Left ventricle myocardium (tissue), 1 donor: ENCODE results near the genes GTPBP6 and P2RY8.

GRCh38 chrX:226346-227044 is 54.7 kb upstream of the PLCXD1 start:
- PRO-cap, result no peak

- PRO-cap, result no peak
Observed at GRCh38 chrX:262515-263040, 18.6 kb upstream of the PLCXD1 start.

GRCh38 chrX:264815-265381 is 16.3 kb upstream of the PLCXD1 start:
- PRO-cap, result no peak

DNA sequence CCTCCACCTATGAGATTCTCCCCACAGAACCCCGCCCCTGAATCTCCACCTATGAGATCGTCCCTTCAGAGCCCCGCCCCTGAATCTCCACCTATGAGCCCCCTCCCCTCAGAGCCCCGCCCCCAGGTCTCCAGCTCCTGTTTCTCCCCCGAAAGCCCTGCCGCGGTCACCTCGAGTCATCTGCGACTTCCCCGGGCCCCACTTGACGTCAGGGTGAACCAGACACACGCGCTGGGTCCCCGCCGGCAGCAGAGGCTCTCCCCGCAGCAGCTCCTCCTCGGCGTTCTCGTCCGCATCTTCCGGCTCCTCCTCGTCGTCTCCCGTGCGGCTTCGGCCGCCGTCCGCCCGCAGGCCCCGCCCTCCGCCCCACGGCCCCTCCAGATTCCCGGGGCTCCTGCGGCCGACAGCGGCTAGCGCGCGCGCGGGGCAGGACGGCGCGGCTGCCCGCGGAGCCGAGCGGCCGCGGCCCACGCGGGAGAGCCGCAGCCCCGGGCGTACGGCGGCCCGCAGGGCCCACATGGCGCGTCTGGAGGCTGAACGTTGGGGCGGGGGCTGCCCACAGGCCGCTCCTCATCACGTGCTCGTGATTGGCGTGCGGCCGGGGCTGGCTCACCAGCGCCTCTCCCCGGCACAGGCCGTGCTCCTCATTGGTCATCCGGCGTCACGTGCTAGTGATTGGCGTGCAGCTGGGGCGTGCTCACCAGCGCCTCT is at the start of gene GTPBP6:
Gene GTPBP6, minus strand, starts transcription at position 528 of the 711 bp plus-strand sequence.
- PRO-cap, result bidirectional peak, plus-strand start at position 125 of the sequence, minus-strand start outside the sequence; bidirectional peak, plus-strand start at position 403 of the sequence, minus-strand start at position 298 of the sequence; bidirectional peak, plus-strand start outside the sequence, minus-strand start at position 528 of the sequence

DNA sequence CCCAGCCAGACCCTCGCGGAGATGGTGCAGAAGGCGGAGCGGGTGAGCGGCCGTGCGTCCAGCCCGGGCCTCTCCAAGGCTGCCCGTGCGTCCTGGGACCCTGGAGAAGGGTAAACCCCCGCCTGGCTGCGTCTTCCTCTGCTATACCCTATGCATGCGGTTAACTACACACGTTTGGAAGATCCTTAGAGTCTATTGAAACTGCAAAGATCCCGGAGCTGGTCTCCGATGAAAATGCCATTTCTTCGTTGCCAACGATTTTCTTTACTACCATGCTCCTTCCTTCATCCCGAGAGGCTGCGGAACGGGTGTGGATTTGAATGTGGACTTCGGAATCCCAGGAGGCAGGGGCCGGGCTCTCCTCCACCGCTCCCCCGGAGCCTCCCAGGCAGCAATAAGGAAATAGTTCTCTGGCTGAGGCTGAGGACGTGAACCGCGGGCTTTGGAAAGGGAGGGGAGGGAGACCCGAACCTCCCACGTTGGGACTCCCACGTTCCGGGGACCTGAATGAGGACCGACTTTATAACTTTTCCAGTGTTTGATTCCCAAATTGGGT is 14.3 kb downstream of the SHOX start:
- PRO-cap, result no peak

GRCh38 chrX:670446-670885 is 39.9 kb downstream of the SHOX start:
- PRO-cap, result no peak

- PRO-cap, result no peak
Observed at GRCh38 chrX:1390558-1391235, 1.2 kb downstream of the SLC25A6 start.

GRCh38 chrX:1395613-1396789 is 4.1 kb upstream of the SLC25A6 start:
- PRO-cap, result no peak

- PRO-cap, result no peak
Observed at GRCh38 chrX:1401670-1402244, 9.8 kb upstream of the SLC25A6 start.

GRCh38 chrX:1405240-1405892 is 13.5 kb upstream of the SLC25A6 start:
- PRO-cap, result no peak

DNA sequence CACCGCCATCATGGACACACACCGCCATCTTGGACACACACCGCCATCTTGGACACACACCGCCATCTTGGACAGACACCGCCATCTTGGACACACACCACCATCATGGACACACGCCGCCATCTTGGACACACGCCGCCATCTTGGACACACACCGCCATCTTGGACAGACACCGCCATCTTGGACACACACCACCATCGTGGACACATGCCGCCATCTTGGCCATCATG is 9.5 kb downstream of the ASMTL start:
- PRO-cap, result no peak

- PRO-cap, result unidirectional peak, plus-strand start at chrX:1463110
Observed at GRCh38 chrX:1462355-1463646, 10.1 kb upstream of the ASMTL start.

- PRO-cap, result no peak
Observed at GRCh38 chrX:1471567-1472324, 19.0 kb upstream of the ASMTL start.

DNA sequence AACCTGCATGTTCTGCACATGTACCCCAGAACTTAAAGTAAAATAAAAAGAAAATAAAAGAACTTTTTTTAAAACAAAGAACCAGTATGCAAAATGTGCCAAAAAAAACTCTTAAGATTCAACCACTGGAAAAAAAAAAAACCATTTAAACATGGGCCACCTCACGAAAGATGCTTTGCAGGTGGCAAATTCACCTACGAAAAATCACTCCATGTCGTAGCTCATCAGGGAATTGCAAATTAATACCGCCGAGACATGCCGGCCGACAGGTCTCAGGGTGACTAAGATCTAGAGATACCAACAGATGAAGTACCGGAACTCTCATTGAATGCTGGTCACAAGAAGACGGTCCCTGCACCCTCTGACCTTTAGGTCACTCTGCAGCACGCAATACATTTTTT is 28.1 kb upstream of the ASMTL start:
- PRO-cap, result no peak

- PRO-cap, result bidirectional peak, plus-strand start at chrX:1486895, minus-strand start at chrX:1486672; unidirectional peak, minus-strand start at chrX:1487094
Observed at GRCh38 chrX:1486529-1487245, 34.0 kb upstream of the ASMTL start.

DNA sequence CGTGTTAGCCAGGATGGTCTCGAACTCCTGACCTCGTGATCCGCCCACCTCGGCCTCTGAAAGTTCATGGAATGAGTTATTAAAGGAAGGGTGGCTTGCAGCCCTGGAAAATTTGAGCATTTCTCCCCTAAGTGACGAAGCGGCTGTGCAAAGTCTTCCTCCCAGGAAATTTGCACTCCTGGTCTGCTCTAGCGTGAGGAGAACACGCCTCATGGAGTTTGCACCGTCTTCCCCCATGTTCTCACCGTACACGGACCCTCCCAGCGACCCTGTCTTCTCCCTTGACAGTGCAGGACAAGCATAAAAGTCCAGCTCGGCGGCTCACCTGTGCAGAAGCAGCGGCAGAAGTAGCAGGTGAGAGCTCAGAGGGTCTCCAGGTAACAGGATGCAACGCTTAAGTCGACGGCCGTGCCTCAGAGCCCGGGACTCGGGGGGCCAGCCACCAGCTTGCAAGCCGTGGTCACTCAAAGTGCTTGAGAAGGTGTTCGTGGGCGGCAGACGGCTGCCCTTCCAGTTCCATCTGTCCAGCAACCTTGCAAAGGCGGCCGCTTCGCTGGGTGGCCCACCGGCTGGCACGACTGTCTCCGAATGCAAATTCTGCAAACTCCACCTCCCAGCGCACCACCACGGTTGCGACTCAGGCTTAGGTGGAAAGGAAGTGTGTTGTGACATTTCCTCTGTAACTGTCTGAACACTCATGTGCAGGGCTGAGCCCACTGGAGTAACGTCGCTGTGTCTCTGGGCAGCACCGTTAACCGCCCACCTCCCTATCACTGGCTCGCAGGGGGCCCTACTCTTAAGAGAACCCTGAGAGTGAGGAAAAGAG is at the start of gene P2RY8:
Gene P2RY8, minus strand, starts transcription at position 590 of the 826 bp plus-strand sequence.
- PRO-cap, result bidirectional peak, plus-strand start at position 661 of the sequence, minus-strand start at position 590 of the sequence

DNA sequence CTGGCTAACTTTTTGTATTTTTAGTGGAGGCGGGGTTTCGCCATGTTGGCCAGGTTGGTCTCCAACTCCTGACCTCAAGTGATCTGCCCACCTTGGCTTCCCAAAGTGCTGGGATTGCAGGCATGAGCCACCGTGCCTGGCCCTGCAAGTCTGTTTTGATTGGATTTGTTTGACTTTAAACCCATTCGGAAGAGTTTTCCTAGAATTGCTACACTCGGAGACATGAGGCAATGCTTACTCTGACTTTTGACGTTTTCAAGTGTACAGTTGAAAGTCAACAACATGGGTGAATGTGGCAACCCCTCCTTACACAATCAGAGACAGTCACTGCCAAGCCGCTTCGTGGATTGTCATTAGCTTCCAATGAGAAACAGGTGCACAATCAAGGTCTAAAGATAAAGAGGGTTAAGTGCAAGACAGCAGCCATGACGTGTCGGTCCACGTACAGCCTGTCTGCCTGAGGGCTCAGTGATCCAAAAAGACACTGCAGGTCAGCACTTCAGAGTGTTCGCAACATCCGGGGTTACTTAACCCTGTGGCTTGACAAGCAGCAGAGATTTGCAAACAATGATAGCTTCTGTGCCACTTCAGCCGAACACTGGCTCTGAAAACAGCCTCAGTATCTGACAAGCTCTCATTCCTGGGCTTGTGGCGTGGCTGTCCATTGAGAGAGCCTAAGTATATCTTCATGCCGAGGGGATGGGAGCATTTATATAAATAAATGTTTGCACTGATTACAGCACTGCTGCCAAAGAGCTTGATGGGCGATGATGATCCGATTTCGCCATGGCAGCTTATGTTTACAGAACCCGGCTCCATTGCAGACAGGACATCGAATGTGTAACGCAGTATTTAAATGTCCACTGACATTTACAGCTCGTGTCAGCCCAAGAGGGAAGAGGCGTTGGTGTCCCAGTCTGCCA is 180.1 kb downstream of the DHRSX start:
- PRO-cap, result bidirectional peak, plus-strand start at position 585 of the sequence, minus-strand start at position 263 of the sequence

GRCh38 chrX:2401827-2402483 is 98.8 kb downstream of the DHRSX start:
- PRO-cap, result no peak

GRCh38 chrX:2426150-2426970 is 74.4 kb downstream of the DHRSX start:
- PRO-cap, result no peak

DNA sequence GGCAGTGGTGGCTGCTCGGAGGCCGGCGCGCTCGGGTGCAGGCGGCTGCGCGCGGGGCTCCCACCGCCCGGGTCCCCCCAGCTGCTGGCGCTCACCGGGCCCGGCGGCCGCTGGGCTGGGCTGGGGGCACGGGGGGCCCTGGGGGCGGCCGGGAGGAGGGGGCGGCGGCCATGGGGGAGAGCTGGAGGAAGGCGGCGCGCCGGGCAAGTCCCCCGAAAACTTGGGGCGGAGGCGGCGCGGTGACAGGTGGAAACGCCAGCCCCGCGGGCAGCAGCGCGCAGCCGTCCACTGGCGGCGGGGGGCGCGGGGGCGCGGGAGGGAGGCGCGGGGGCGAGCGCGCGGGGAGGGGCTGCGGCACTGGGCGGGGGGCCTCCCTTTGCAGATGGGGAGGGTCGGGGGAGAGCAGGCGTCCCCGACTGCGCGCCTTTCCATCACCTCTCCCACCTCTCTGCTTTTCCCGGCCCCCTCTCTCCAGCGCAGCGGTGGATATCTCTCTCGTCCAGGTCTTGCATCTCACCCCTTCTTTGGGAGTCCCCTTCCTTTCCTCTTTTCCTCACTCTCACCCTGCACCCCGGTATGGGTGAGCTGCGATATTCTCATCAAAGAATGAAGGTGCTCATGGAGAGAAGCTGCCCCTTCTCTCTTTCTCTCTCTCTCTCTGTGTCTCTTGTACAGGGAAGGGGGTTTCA is 83.7 kb upstream of the DHRSX start:
- PRO-cap, result no peak